ENCODE data around the gene ASAP2.

DNA sequence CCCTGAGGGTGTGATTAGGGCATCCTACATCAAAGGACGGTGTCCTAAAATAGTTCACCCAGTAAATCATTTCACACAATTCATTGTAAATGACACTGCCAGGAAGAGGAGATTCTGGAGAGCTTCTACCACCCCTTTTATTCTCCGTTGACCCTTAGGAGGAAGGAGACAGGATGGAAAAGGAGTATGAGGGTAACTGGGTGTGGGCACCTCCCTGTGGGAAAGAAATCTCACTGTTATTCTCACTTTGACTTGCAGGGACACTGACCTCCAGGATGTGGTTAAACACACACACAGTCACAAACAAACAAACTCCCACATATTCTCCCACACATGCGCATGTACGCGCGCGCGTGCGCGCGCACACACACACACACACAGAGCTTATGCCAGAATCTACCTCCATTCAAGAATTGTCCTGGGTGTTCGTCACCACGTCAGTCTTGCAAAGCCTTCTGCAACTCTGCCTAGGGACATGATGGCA lies 256.4 kb upstream of the ID2 start:
- RAMPAGE, long total RNA = no peak
- RRBS = no CpG with 5 or more reads among the region's 13 CpGs

GRCh38 chr2:8453026-8453457 lies 228.8 kb upstream of the ID2 start:
- RAMPAGE, long total RNA = no peak
- RRBS = no CpG with 5 or more reads among the region's 6 CpGs

DNA sequence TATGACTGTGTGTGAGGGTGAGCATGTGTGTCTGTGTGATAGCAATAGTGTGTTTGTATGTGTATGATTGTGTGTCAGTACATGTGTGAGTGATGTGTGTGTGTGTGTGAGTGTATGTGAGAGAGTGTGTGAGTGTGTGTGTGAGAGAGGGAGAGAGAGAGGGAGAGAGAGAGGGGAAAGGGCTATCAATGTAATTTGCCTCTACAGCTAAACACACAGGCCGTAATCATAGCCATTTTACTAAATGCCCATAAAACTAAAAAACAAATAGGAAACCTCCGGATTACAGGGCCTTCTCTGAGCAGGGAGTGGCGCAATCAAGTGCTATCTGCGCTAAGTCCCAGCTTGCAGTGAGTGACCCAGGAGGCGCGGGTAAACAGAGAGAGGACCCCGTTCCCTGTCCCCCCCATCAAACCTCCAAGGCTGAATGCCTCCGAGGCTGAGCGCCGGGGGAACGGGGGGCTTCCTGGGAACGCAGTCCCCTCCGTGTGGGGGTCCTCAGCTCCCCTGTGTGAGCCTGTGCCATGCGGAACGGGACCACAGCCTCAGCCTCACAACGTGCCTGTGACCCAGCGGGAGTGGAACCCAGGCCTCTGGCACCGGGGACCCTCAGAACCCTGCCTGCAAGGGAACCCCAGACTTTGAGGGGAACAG lies 54.8 kb upstream of the ID2 start:
- RAMPAGE, long total RNA = no peak
- RRBS = no CpG with 5 or more reads among the region's 18 CpGs

DNA sequence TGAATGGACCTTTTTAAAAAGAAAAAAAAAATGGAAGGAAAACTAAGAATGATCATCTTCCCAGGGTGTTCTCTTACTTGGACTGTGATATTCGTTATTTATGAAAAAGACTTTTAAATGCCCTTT lies 1.8 kb downstream of the ID2 start:
- RAMPAGE, long total RNA = no peak
- RRBS = no CpG with 5 or more reads among the region's 1 CpG

- RAMPAGE, long total RNA = no peak
- RRBS = no CpG with 5 or more reads among the region's 16 CpGs
These were observed 27.7 kb downstream of the ID2 start for GRCh38 chr2:8709448-8710049.

GRCh38 chr2:8730474-8731162 lies 48.8 kb downstream of the ID2 start:
- RAMPAGE, long total RNA = no peak
- RRBS = no CpG with 5 or more reads among the region's 12 CpGs

- RAMPAGE, long total RNA = no peak
- RRBS = no CpG with 5 or more reads among the region's 10 CpGs
These were observed 56.8 kb upstream of the KIDINS220 start for GRCh38 chr2:8894167-8894720.

- RAMPAGE, long total RNA = no peak
- RRBS = under 1% methylated on average over 26 of the region's 46 CpGs
These were observed 720 bp downstream of the MBOAT2 start for GRCh38 chr2:9002570-9003358.

GRCh38 chr2:9107202-9108078 lies 99.2 kb upstream of the ASAP2 start:
- RAMPAGE, long total RNA = no peak
- RRBS = no CpG with 5 or more reads among the region's 17 CpGs

- RAMPAGE, long total RNA = no peak
- RRBS = no CpG with 5 or more reads among the region's 1 CpG
These were observed 28.3 kb upstream of the ASAP2 start for GRCh38 chr2:9178231-9178744.

DNA sequence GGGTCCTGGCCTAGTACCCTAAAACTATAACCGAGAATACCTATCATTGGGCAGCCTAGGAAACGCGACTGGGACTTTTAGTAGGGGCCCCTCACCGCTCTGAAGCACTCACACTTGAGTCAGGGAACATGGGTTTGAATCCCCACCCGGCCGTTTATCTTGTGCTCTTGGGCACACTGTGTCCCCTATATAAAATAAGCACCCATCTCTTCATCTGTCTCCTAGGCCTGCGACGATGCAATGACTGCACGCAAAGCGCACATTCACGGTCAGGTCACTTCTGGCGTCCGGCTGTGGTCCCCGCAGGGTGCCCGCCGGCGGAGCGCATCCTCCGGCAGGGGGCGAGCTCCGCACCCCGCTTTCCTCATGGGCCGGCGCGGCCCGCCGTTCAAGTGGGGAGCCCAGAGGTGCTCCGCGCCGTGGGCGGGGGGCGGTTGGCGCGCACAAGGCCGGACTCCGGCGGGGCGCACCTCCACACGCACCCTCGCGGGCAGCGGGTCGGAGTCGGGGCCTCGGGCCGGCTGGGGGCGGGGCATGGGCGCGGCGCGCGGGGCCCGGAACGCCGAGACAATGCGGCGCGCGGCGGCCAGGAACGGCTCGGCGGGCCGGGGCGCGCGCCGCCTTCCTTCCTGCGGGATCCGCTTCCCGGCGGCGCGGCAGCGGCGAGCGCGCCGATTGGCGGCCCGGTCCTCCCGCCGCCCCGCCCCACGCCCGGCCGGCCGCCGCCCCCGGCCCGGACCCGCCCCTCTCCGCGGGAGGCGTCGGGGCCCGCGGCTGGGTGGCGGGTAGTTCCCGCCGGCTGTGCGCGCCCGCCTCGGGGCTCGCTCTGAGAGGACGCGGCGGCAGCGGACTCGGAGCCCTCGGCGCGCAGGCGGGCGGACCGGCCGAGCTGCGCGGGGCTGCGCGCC lies at the start of gene ASAP2:
Gene ASAP2, plus strand, starts transcription at position 788 of the 908 bp plus-strand sequence.
- RAMPAGE, long total RNA = no peak
- RRBS = under 1% methylated on average over 83 of the region's 122 CpGs

DNA sequence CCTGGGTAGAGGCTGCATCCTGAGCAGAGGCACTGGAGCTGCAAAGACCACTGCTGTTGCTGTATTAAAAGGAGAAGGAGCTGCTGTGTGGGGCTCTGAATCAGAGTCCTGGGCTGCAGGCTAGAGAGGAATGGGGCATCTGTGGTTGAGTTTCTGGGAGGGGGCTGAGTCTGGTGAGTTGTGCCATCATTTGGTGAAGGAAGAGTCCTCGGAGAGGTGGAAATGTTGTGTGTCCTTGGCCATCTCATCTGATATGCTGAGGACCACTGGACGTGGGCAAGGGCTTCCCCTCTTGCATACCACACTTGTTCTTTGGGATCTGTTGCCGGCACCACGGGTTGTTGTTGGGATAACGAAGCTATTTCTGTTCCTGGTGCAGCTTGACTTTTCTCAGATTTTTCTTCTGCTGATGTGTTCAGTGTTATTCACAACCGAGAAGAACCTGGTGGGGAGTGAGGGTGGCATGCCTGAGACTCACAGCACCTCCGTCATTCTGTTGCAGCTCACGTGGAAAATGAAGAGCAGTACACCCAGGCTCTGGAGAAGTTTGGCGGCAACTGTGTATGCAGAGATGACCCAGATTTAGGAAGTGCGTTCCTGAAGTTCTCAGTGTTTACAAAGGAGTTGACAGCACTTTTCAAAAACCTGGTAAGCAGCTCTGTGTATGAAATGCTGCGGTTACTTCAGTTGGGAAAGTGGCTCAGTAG lies 90.3 kb downstream of the ASAP2 start:
- RAMPAGE, long total RNA = no peak
- RRBS = no CpG with 5 or more reads among the region's 11 CpGs

- RAMPAGE, long total RNA = no peak
- RRBS = no CpG with 5 or more reads among the region's 4 CpGs
These were observed 55.1 kb downstream of the ITGB1BP1 start for GRCh38 chr2:9368328-9368614.

DNA sequence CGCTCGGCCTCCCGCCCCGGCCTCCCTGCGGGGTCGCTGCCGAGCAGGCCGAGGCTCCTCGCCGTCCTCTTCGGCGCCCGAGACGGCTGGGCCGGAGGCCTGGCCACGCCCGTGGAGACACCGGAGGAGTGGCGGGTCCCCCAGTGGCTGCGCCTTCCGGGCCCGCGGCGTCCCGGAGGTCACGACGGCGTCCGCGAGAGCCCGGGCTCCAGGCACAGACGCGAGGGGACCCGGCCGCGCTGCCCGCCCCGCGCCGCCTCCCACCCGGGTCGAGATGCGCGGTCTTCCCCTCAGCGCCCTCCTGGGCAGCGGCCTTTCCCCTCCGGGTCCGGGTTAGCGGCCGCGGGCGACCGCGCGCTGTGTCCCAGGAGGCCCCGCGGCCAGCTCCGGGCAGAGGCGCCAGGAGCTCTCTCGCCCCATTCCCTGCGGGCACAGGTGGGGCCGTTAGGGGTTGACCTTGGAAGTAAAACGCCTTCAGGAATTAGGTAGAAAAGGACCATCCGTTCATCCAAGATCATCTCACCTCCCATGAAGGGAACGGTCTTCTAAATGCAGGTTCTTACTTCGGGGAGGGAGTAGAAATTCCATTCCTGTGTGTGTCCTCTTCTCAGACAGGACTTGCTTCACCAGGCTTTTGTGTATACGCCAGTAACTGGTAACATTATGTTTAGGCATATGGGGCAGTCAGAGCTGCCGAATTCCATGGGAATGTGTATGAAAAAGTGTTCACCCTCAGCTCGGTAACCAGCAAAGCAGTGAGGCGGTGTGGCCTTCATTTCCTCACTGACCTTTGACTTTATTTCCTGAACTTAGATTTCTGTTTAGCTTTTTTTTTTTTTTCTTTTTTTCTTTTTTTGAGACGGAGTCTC lies 546 bp downstream of the IAH1 start:
- RAMPAGE, long total RNA = no peak
- RRBS = 1% methylated on average over 33 of the region's 71 CpGs

- RAMPAGE, long total RNA = no peak
- RRBS = no CpG with 5 or more reads among the region's 1 CpG
These were observed 28.1 kb downstream of the ADAM17 start for GRCh38 chr2:9527576-9527944.

GRCh38 chr2:9584302-9584783 lies 28.7 kb upstream of the ADAM17 start:
- RAMPAGE, long total RNA = no peak
- RRBS = no CpG with 5 or more reads among the region's 1 CpG

DNA sequence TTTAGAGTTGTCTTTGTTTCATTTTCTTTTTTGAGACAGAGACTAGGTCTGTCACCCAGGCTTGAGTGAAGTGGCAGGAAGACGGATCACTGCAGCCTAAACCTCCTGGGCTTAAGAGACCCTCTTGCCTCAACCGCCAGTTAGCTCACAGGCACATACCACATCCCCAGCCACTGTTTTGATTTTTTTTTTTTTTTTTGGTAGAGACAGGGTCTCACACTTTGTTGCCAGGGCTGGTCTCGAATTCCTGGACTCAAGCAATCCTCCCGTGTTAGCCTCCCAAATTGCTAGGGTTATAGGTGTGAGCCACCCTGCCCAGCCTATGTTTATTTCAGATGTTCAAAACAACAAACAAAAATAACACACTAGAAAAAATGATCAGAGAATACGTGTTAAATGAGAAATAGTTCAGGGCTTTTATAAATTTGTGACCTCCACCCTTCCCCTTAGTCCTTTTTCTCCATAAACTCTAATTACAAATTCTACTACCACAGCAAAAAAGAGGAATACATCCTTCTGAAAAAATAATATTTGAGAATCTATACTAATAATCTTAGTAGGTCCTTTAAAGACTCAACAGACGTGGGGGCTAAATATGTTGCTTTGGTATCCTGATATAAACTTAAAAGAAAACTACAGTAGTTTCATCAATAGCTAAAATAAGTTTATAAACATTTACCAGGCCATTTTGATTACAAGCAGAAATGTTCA lies 12.1 kb downstream of the YWHAQ start:
- RAMPAGE, long total RNA = no peak
- RRBS = no CpG with 5 or more reads among the region's 6 CpGs

DNA sequence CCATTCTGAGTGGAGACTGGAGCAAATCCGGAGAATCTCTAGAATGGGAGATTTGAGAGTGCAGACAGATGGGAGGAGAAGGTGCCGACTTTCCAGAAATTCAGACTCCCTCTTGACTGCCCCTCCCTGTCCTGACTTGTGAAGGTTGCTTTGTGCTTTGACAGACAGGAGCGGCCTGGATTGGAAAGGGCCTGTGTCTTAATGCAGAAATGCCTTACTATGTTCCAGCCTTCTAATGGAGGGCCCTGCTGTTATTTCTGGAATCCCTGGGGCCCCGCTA lies 1.4 kb upstream of the YWHAQ start:
- RAMPAGE, long total RNA = no peak
- RRBS = no CpG with 5 or more reads among the region's 4 CpGs

DNA sequence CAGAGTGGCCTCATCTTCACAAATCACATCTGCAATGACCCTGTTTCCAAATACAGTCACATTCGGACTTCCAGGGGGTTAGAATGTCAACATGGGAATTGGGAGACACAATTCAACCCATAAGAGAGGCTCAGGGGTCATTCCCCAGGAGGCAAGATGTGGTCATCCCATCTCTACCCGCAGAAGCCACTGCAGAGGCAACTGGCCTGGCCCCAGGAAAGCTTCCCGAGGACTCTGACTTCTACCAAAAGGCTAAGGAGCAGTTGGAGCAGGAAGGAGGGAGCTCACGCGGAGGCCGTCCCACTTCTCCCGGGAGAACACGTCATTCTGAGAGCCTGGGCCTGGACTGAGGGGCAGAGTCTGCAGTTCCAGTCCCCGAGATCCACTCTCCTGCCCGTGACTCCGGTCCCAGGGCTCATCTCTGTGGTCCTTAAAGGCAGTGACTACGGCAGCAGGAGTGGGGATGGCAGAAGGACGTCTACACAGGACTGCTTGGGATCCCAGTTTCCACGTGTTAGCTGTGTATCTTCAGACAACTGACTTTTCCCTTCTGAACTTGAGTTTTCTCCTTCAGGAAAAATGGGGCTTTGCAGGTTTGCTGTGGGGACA lies 69.0 kb upstream of the TAF1B start:
- RAMPAGE, long total RNA = no peak
- RRBS = 64% methylated on average over 5 of the region's 14 CpGs

DNA sequence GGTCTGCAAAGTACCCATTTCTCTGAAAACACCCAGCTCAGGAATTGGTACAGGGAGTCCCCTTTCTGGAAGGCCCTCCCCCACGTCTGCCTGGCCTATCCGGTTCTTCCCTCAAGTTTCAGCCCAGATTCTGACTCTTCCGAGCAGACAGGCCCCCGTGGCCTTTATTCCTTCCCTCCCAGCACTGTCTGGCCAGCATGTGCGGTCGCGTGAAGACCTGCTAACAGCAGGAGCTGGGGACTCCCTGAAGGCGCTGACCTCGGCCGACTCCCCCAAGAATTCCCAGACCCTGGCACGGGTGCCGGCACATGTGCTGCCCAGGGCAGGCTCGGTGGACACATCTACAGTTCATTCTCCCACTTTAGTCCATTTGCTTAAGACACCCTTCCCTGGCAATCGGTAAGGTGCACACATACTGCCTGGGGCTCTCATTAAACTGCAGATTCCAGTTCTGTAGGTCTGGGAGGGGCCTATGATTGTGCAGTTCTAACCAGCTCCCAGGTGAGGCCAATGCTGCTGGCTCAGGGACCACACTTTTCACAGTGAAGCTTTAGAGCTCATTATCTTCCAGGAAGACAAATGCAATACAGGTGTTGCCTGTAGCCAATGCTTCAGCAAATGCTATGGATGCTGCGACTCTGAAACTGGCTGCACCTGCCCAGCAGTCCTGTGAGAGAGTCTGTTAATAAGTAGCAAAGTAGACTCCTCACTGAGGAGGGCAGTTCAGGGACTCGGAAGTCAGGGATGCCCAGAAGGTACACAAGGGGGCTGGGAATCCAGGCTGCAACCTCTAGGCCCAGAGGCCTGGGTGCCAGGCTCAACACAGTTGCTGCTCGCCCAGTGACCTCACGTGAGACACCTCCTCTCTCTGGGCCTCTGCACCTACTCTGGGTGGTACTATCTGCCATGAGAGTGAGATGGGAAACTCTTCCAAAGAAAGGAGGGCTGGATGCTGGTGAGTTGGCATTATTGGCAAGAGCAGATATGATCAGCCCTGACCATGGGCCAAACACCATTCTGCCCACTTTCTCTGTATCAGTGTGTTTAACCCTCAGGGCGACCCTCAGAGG lies 45.3 kb upstream of the TAF1B start:
- RAMPAGE, long total RNA = no peak
- RRBS = no CpG with 5 or more reads among the region's 19 CpGs

All from kidney epithelial cell (primary cell).